Ascending aorta (tissue), 1 donor: ENCODE measurements around a stretch of chr5.

- PRO-cap, result no peak
Observed at GRCh38 chr5:38167337-38167870, 91.0 kb upstream of the EGFLAM start.

DNA sequence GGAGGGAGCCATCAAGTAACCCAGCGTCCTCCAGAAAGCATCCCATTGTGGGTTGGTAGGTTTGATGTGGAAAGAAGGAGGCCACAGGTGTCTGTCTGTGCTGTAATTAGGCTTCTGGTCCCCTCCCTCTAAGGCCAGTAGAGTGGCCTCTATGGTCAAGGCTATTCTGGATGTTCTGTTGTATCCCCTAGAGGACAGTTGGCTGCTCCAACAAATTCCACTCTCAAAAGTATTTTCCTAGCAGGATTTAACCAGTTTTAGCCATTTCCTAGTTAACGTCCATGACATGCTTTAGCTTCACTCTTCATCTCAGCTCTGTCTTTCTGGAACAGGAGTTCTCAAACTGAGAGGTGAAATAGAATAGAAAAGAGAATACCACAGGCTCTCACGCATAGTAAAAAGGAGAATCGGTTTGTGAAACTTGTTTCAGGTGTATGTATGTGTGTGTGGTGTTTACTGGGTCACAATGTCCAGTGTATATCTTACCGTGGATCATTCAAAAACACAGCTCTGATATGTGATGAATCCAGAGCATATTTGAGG is 106.6 kb downstream of the EGFLAM start:
- PRO-cap, result no peak

GRCh38 chr5:38543989-38544912 is 12.2 kb downstream of the LIFR start:
- PRO-cap, result no peak

GRCh38 chr5:38662138-38662633 is 105.7 kb upstream of the LIFR start:
- PRO-cap, result no peak

- PRO-cap, result no peak
Observed at GRCh38 chr5:38719095-38719580, 126.7 kb upstream of the OSMR start.

DNA sequence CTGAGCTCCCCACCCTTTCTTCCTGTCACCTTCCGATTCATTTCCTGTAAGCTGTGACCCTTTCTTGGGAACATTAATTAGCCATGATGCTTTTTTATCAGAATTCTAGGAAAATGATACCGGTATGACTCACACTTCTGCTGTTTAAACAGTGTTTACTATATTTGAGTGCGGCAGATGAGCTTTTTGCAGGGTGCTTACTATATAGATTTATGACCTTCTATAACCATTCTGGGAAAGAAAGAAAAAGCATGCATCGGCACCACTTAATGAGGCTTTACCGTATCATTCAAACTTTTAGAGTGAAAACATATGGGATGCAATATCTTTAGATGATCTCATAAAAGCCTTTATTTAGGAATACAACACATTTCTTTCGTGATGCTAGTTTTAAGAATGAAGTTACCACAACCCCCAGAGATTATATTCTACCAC is 38.1 kb upstream of the OSMR start:
- PRO-cap, result no peak

DNA sequence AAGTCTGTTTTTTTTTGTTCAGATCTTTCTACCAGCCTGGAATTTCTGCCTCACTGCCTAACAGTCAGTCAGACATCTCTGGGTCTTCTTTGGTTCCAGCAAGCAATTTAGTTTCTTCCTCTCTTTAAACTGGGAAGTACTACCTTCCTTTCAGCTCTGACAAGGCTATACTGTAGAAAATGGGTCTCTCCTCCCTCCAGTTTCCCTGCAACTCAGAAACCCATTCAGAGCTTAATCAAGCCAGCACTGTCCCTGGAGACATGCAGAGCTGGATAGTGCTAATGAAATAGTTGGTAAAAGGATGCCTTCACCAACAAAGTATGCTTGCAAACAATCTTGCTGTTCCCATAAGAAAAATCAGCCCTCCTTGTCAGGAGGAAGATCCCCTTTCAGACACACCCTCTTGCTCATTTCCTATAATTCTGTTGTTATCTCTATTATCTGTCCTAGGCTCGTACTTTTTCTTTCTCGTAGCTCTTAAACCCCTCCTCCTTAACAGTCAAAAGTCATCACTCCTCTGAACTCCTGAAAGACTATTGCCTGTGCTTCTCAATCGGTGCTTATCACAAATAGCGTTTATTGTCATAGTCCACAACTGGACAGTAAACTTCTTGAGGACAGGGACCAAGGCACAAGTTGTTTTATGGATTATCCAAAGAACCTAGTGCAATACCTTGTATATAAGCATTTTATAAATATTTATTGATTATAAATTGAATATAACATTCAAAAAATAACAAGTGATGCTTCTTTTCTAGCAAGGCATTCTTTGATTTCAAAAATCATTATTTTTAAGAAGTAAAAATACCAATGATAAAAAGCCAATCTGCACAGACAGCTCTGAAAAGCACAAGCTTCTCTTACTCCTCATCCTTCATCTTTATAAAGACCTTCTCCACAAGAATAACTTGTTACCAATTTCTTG is 9.8 kb upstream of the OSMR start:
- PRO-cap, result no peak

DNA sequence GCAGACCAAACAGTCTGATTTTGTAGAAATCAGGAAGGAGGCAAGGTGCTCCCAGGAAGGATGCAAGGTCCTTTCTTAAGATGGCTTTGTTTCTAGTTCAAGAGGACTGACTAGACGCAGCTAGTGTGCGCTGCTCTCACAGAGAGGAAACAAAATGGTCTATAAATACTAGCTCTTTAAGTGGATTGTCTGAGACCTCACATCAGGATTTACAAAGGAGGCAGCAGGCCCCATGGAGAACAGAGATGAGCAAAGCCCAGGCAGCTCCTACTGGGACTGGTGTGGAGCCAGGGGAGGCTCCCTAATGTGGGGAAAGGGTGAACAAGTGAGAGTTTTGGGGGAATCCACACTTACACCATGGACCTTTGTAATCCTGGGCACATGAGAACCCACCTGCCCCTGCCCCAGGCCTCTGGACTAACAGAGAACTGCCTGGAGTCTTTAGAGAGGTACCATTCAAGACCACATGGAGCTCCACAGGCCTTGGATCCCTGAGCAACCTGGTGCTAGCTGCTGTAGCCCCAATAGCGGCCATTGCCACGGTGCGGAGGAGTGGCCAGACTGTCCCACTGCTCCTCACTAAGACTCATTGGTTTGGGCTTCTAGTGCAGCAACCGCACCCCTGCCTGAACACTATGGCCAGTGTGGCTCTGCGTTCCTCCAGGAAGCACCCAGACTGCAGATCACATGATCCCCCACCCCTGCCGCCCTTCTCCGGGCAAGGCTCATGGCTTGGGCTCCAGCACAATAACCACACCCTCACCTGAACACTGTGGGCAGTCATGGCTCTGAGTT is 45.6 kb downstream of the OSMR start:
- PRO-cap, result no peak

DNA sequence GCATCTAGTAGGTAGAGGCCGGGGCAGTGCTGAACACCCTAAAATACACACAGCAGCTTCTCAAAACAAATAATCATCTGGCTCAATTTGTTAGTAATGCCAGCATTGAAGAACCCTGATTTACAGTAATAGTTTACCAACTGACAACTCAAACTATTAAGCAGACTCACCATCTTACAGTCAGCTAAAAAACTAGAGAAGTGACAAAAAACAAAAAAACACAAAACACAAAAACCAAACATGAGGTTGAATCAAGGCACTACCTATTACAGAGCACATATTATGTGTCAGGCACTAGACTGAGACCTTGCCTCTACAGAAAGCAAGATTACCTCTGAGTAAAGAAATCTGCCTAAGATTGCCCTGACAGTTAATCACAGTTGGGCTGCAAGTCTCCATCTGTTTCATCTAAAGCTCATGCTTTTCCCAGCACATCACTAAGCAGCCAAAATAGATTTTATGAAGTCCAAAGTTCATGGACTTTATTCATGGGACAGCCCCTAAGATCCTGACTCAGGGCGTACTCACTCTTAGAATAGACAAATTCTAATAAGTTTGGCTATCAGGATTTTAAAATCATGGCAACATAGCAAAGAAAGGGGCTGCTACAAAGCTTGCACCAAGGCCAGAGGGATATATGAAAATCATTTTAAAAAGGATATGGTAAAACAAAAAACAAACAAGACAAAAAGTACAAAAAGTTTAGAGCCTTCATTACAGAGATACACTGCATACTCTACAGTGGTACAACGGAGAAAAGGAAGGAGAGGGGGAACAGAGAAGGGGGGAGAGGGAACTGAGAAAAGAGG is 58.4 kb downstream of the RICTOR start:
- PRO-cap, result unidirectional peak, minus-strand start at position 410 of the sequence

GRCh38 chr5:39176616-39177606 is 42.5 kb downstream of the FYB1 start:
- PRO-cap, result no peak

- PRO-cap, result no peak
Observed at GRCh38 chr5:39177607-39178130, 41.7 kb downstream of the FYB1 start.

DNA sequence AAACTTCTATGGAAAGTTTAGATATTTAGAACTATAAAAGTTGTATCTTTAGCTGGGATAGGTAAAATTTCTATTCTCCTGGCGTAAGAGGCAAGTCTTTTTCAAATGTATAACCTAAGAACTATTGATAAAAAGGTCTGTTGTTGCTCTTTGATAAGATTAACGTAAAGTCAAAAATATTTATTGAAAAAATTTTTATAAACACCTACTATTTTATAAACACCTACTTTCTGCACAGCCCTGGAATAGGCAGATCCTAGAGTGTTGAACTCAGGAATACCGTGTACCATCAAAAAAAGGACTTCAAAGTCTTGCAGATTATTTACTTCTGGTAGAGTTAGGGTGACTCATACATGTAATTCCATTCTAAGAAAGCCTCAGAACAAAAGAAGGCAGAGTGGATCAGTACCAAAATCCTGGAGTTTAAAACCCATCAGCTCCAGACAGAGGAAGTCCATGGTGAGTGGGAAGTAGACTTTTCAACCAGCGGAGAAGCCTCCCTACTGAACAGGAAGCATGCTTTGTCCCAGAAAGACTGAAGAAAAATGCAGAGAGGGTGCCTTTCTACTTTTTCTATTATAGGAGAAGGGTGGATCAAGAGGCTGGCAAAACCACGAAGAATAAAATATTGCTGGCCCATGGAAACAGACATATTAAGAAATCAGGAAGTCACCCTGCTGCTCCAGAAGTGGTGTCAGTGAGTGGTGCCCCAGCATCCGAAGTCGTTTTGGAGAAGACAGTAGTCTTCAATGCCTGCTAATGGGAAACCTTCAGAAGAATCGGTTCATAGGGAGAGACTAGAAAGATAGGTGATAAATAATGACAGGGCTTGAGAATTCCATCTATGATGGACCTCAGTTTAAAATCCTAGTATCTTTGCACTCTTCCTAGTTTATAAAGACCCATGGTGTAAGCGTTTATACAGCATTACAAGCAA is 45.1 kb upstream of the DAB2 start:
- PRO-cap, result no peak

- PRO-cap, result no peak
Observed at GRCh38 chr5:40033340-40033855, 608.6 kb upstream of the DAB2 start.

DNA sequence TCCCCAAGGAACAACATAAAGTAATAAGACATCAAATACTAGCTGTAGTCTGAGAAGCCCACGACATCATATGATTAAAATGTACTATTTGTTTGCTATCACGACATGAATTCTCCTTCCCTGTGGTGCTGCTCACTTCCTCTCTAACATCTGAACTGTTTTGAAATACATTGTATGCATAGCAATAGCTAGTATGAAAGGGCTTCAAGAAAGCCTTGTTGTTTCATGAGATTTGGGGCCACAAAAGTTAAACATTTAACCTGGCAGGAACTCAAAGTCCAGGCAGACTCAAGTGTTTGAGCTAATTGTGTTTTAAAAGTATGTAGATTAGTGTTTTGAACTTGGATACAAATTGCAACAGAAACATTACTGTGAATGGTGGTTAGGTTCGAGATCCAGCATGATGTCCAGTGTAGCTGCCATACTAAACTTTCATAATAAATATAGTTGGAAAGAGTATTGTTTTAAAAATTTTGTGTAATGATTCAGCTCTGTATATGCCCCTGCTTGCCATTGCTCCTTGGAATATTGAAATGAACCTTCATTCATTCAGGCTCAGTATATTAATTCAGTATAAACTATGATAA is 237.3 kb upstream of the PTGER4 start:
- PRO-cap, result no peak

GRCh38 chr5:40623549-40623865 is 56.2 kb upstream of the PTGER4 start:
- PRO-cap, result no peak

DNA sequence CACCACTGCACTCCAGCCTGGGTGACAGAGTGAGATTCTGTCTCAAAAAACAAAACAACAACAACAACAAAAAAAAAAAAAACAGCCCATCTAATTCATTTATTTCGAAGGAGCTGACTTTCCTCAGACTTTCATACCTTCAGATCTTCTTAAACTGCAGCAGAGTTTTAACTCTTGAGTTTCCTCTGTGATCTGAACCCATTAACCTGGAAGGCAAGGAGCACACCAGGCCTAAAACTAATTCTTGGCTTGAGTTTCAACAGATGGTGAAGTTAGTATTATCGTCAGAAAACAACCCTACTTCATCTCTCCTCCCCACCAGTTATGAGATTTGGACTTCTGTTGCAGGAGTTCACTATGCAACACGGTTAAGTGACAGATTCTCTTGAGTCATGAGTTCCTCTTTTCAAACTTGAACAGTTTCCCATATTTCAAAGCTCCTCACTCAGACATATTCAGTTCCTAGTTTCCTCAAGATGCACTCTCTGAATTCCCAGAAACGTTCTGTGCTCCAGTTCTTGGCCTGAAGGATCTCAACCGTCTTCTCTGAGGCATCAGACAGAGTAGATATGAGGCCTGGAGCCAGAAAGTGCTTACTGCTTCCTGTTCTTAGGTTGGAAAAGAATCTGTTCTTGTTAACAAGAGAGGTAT is 7.4 kb upstream of the PTGER4 start:
- PRO-cap, result no peak

DNA sequence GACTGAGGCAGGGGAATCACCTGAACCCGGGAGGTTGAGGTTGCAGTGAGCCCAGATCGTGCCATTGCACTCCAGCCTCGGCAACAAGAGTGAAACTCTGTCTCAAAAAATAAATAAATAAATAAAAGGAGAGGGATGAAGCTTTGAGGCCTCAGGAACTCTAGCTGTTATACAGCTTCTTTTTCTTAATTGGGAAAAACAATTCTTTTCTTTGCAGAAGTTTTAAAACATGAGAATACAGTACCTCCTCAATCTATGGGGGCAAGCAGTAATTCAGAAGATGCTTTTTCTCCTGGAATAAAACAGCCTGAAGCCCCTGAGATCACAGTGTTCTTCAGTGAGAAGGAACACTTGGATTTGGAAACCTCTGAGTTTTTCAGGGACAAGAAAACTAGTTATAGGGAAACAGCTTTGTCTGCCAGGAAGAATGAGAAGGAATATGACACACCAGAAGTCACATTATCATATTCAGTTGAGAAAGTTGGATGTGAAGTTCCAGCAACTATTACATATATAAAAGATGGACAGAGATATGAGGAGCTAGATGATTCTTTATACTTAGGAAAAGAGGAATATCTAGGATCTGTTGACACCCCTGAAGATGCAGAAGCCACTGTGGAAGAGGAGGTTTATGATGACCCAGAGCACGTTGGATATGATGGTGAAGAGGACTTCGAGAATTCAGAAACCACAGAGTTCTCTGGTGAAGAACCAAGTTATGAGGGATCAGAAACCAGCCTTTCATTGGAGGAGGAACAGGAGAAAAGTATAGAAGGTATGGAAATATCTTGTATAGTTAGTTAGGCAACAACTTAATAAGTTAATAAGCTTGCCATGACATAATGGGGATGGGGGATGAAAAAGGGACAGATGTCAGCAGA is 2.0 kb downstream of the CARD6 start:
- PRO-cap, result no peak

DNA sequence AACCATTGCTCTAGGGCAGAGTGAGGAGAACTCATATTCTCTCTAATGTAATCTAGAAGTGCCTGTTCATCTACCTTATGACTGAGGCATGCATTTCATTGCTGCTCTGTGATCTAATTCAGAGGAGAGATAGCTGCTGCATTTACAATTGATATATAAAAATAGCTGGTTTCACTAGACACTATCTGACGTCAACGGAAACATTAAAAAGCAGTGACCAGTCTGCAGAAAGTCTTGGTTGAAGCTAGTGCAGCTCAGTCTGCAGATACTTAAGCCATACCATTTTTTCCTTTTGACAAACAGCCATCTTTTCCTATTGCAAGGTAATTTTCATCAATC is 72.9 kb upstream of the C6 start:
- PRO-cap, result no peak

DNA sequence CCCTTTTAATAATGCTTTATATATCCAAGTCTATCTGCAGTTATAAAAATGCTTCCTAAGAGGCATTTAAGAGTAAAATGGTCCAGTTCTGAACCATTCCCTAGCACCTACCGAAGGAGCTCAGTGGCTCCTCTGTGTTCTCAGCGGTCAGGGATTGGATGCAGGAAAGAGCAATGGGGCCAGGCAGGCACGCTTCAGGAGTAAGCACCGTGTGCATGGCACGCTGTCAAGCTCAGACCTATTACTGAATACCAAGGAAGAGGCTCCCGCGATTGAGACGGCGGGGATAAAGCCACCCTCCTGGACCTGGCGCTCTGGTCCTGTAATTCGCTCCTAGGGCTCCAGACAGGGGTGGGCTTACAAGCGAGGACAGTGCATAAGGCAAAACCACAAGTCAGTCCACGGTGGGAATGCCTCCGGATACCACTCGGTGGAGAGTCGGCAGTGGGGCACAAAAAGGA is 1.1 kb downstream of the OXCT1 start:
- PRO-cap, result no peak

- PRO-cap, result no peak
Observed at GRCh38 chr5:42516090-42516666, 92.9 kb downstream of the GHR start.